Metastatic Liver Carcinoma in the Adrenal Gland (tissue), 2 donors: ENCODE results near the genes CYP24A1 and MC3R.

DNA sequence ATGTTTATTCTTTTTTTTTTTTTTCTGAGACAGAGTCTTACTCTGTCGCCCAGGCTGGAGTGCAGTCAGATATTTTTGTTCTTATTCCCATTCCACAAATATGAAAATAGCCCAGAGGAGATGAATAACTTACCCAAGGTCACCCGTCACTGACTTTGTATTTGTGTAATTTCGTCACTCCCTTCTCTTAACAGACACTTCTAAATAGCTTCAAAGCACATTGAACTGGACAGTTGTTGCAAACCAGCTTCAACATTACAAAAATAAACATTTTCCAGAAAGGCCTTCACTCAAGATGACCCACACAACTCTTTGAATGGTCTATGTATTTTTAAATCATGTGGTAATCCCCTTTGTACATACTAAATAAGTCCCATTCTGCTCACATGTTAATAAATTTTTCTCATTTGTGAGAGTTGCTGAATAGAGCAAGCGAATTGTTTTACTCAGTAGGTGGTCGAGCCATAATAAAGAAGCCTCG is 109.8 kb downstream of the TSHZ2 start:
- PRO-cap, 2 experiments, result no peak in any of the 2 experiments

GRCh38 chr20:53371906-53372615 is 221.6 kb downstream of the ZNF217 start:
- PRO-cap, 2 experiments, result no peak in any of the 2 experiments

DNA sequence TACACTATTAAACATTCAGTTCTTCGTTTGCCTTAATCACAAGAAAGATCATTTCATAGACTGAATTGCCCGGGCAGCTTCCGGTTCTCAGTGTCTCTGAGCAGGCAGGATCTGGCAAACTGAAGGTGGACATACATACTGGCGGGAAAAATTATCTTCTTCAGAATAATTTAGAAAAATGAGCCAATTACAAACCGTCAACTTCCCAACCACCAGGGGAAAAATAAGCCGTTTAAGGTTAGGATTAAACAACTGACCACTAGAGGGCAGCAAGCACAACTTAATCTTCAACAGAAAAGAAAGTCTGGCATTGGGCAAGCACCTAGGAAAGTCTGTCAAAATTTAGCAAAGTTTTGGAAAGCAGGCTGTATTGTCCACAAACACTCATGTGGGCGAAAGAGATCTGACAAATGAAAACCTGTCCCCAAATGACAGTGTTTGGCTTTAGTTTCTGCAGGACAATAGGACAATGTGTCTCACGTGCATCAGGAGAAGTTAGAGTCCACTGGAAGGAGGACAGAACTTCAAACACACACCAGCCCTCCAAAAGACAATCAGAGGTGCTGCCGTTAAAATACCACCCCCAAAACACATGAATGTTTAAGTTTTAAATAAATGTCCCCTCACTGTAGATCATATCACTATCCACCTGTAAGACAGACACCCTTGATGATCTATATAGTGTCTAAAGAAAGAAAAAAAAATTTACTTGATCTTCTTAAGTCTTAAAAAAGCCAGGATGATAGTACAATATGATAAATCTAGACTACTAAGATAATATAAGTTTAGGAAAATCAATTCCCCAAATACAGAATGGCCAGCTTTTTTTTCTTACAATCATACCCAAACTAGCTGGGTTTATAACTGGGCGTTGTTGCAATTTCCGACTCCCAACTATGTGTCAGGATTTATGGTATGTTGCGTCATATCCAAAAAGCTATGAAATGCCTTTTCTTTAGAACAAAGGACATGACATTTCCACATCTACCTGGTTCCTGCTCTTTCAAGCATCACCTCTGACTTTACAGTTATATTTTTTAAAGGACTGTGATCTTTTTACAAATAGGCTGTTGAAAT is 14.6 kb downstream of the ZNF217 start:
- PRO-cap, 2 experiments, result peak in 1 of 2 experiments; most common plus-strand start position 447 of the sequence (in 1); most common minus-strand start position 334 of the sequence (in 1)

GRCh38 chr20:53580461-53581081 is 13.1 kb downstream of the ZNF217 start:
- PRO-cap, 2 experiments, result no peak in any of the 2 experiments

GRCh38 chr20:53595801-53596083 is 2.1 kb upstream of the ZNF217 start:
- PRO-cap, 2 experiments, result peak in 2 of 2 experiments; most common plus-strand start chr20:53595934 (in 1); most common minus-strand start chr20:53595883 (in 2)

DNA sequence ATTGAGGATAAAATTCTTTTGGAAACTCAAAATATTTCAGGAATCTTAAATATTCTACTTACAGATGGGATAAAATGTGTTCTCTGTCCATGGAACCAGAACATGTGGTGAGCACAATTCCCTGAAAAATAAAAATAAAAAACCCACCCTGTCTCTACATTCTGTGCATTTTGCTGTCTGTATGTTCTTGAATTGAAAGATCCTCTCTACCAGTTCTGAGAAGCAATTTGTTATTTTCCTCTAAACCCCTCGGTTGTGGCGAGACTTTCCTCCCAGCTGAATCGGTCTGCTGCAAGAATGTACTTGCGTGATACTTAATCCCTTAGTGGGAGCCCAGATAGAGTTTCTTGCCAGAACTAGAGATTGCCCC is 112.7 kb upstream of the ZNF217 start:
- PRO-cap, 2 experiments, result no peak in any of the 2 experiments

GRCh38 chr20:53757457-53757925 is 163.9 kb upstream of the ZNF217 start:
- PRO-cap, 2 experiments, result no peak in any of the 2 experiments

DNA sequence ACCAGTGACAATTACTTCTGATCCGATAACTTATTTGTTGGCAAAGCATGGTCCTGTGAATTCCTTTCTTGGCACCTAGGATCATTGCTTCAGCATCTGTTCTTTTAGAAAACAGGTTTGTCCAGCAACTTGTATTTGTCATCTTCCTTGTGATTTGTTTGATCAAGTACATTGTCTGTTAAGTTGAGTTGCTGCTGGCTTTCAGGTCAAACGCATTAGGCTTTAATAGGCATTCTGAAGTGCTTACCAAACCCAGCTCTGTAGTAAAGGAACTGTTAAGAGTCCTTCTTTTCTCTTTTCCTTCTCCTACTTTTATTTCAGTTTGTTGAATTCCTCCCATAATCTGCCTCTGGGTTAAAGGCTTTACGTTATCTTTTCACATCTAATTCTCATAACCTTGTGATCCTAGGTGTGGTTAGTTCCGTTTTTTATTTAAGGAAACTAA is 192.5 kb upstream of the ZNF217 start:
- PRO-cap, 2 experiments, result no peak in any of the 2 experiments

GRCh38 chr20:53834662-53834981 is 235.8 kb downstream of the BCAS1 start:
- PRO-cap, 2 experiments, result no peak in any of the 2 experiments

DNA sequence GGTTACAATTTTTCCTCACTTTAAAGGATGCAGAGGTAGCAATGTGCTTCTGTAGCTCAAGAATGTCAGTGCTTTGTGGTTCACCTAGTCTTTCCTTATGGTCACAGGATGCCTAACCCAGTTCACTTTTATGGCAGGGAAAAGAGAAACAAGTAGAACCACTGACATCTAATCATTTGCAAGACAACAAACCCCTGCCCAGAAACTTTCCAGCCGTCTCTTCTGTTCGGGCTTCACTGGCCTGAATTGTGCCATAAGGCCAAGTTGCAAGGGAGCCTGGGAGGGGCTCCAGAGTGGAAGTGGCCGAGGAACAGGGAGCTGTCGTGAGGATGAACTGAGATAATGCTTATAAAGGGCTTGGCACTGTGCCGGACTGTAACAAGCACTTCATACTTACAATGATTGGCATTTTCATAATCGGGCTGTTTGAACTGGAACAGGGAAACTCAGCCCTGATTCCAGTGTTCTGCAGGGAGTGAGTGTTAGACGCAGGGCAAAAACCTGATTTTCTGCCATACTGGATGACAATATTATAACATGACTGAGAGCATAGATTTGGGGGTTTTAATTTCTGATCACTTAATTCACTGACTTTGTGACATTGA is 212.6 kb downstream of the BCAS1 start:
- PRO-cap, 2 experiments, result no peak in any of the 2 experiments

DNA sequence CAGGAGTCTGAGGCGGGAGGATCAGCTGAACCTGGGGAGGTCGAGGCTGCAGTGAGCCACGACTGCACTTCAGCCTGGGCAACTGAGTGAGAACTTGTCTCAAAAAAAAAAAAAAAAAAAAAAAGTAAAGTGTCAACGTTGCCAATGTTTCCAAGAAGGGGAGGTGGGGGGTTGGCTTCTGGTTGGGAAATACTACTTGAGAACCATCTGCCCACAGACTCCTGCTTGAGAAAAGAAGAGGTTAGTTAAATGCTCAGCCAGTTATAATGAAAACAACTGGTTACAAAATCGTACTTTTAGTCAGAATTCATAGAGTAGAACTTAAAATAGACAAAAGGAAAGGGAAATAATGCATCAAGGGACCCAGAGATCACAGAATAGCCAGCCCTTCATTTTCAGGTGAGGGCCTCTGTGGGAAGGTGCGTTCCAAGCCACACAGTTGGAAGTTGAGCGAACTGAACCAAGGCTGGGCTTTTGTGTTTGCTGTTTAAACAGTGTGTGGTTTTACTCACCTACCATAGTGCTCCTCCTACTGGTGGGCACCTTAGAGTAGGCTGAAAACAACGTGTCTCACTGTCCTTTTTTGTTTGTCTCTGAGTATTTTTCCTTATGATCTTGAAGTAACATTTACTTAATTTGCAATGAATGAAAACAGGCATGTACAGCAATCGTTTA is 200.8 kb downstream of the BCAS1 start:
- PRO-cap, 2 experiments, result no peak in any of the 2 experiments

GRCh38 chr20:53929918-53930583 is 140.3 kb downstream of the BCAS1 start:
- PRO-cap, 2 experiments, result no peak in any of the 2 experiments

DNA sequence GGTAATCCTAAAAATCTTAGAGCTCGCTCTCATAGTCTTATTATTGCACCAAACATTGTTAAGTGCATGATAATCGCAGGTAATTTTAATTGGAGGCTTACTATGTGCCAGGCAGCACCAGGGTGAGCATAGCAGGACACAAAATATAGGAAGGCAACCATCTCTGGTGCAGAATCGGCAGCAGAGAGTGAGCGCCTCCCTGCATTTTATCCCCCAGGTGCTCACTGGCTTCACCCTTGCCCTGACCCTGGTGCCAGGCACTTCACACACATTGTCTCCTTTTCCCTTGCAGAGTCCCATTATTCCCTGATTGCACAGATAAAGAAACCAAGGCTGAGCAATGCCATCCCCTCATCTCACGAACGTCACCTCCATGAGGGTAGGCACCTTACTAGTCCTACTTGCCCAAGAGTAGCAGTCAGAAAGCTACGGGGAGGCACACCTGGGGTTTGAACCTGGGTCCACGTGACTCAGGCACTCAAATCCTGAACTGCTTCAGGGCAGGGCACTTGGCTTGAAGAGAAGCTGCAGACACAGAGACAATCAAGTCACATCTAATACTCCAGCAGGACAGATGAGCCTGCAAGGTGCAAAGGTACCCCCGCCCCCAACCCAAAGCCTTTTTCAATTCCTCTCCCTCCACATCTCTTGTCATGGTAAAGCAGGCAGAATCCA is 2.0 kb downstream of the BCAS1 start:
- PRO-cap, 2 experiments, result no peak in any of the 2 experiments

DNA sequence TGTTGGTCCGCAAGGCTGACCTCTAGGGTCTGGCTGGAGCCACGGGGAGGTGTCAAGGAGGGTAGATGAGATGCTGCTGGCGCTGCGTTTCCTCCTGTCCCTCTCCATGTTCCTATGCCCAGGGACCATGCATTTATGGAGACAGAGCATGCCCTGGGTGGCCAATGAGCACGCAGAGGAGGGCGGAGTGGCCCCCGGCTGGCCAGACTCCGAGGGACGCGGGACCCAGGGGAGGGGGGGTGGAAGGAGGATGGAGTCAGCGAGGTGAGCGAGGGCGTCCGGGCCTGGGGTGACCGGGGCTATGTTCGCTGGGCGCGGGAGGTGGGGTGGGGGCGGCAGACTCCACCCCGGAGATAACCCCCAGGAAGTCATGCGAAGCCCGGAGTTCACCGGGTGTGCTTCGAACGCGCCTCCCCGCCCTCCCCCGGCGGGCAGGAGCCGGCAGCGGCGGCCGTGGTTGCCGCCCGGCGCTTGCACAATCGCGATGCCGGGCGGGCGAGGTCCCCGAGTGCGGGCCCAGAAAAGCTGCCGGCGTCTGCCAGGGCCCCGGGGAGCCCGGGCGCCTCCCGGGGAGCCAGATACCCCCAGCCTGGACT is at the start of gene CYP24A1:
Gene CYP24A1, minus strand, starts transcription at position 108 of the 596 bp plus-strand sequence.
- PRO-cap, 2 experiments, result no peak in any of the 2 experiments

- PRO-cap, 2 experiments, result no peak in any of the 2 experiments
Measured at GRCh38 chr20:54267338-54267683, 59.4 kb downstream of the PFDN4 start.

GRCh38 chr20:54524672-54525329 is 49.4 kb downstream of the DOK5 start:
- PRO-cap, 2 experiments, result no peak in any of the 2 experiments

GRCh38 chr20:56004890-56005168 is 490 bp downstream of the CBLN4 start:
- PRO-cap, 2 experiments, result no peak in any of the 2 experiments

GRCh38 chr20:56248549-56248934 is at the start of gene MC3R:
TSS of gene MC3R (plus strand) at chr20:56248732.
- PRO-cap, 2 experiments, result no peak in any of the 2 experiments

DNA sequence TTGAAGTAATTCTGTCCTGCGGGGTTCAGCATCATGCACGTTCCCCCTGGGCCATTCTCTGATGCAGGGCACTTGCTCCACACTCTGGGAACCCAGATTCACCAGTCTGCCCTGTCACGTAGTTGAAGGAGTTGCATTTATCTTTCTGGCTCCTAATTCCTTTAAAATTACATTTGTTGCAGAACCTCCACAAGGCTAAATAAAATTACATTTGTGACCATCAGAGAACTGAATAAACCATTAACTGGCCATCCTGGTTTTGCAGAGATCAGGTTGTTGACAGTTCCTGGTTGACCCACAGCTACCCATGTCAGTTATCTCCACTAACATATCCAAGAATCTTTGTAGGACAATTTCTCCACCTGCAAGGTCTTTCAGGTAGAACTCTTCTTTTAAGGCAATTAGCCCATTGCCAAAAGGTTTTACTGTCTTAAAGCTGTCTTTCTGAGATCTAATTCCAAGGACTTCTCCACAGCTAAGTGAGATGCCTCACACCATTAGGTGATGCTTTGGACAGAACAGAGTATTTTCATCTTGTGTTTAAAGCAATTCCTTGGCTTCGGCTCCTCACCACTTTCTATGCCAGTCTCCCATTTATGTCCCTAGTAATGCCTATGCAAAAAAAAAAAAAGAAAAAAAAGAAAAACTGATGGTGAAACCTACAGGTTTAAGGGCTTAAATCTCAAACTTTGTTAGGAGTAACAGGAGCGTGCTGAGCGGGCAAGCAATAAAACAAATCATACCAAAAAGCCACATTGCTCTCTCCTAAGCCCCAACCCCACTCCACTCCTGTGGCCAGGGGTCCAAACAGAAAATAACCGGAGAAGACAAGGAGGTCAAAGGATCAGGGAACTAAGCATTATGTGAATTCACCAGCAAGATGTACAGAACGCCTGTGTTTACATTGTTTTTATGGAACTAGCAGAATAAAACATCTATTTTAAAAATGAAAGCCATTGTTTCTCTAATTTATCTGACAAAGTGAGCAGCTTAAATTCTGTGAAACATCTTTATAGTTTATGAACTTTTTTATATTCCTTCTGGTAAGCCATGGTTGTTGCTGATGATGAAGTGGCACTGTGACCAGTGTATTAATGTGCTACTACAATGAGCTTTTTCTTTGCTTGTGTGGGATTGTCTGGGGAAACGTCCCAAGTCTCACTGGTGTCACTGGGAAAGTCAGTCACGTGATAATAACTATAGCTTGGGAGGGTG is 9.3 kb downstream of the FAM210B start:
- PRO-cap, 2 experiments, result no peak in any of the 2 experiments

GRCh38 chr20:56391118-56391466 is 923 bp downstream of the AURKA start:
- PRO-cap, 2 experiments, result no peak in any of the 2 experiments